Cerebellum (tissue), 5 donors: ENCODE data around the genes EFCAB7 and ROR1.

DNA sequence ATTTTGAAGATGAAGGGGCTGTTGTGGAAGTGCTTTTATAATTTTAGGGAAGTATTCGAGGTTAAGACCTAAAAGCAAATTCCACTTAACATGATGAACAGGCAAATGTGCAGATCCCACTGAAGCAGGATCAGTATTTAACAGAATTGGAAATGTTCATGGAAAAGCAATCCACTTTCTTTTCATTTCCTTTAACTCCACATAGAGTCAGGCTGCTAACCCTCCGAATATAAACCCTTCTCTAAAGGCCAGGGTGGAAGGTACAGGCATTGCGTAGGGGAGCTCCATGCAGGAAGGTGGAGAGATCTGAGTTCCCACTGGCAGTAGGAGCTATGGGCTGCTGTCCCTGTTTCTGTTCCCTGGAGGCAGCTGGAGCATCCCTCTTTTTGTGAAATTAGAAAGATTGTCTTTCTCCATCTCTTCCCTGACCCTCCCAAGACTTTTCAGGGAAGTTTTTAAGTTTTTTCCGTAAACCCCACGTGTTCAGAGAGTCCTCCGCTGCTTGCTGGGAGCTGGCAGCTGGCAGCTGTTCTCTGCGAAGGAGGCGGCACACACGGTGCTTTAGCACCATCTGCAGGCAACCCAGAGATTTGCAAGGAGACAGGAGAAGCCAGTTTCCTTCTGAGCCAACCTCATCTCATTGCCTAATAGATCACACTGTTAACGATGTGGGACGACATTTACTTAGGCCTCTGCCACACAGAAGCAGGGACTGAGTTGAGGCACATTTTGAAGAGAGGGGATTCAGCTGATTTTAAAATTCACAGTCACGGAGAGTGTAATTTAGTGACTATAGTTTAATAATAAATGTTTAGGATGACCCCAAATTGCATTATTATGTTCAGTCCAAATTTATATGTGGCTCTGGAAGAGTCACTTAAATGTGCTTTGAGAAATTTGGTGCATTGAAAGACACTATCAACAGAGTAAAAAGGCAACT, 55.4 kb upstream of the HOOK1 start:
- PRO-cap, 3 experiments, result no peak in any of the 3 experiments
- RAMPAGE, long total RNA, result no peak

GRCh38 chr1:59816404-59816890, 1.7 kb downstream of the HOOK1 start:
- PRO-cap, 3 experiments, result no peak in any of the 3 experiments
- RAMPAGE, long total RNA, result no peak

DNA sequence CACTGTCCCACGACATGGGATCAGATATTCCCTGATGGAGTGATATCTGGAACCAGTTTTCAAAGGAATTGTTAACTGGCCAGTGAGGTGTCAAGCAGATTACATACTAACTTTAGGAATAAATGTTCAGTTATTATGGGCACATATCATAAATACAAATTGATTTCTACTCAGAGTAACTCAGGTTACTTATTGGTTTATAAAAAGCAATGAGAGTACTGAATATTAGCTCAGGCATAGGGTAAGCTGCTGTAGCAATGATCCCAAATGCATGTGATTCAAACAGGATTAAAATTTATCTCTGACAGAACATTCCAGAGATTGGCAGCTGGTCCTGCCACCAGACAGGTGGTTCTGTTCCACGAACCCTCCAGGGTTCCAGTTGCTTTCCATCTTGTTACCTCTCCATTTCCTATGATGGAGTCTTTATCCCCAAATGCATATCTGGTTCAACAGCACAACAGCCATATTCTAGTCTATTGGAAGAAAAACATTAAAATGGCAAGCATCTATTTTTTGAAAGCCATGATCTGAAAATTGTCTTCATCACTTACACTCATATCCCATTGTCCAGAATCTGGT, 10.3 kb upstream of the CYP2J2 start:
- PRO-cap, 3 experiments, result no peak in any of the 3 experiments
- RAMPAGE, long total RNA, result no peak

DNA sequence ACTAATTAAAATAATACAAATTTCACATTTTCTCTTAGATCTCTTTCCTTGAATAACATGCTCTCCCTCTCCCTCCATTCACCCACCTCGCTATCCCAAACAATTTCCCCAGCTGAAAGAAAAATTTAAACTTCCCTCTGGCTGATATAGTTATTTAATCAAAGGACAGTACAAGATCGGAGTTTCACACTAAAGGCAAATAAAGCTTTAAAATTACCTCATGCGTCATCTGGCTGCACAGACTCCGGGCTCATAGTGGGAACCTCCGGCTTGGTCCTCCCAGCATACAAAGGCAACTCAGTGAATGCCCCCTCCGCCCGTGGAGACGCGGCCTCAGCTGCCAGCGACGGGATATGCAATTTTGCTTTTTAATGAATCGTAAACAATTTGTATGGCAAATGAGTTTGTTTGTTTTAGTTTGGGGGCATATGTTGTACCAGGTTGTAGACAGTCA, 214.6 kb upstream of the NFIA start:
- PRO-cap, 3 experiments, result peak in 1 of 3 experiments; most common plus-strand start position 238 of the sequence (in 1); most common minus-strand start position 257 of the sequence (in 1)
- RAMPAGE, long total RNA, result no peak

GRCh38 chr1:61055397-61055773, 27.0 kb upstream of the NFIA start:
- PRO-cap, 3 experiments, result no peak in any of the 3 experiments
- RAMPAGE, long total RNA, result no peak

GRCh38 chr1:61079685-61080524, 2.5 kb upstream of the NFIA start:
- PRO-cap, 3 experiments, result no peak in any of the 3 experiments
- RAMPAGE, long total RNA, result no peak

DNA sequence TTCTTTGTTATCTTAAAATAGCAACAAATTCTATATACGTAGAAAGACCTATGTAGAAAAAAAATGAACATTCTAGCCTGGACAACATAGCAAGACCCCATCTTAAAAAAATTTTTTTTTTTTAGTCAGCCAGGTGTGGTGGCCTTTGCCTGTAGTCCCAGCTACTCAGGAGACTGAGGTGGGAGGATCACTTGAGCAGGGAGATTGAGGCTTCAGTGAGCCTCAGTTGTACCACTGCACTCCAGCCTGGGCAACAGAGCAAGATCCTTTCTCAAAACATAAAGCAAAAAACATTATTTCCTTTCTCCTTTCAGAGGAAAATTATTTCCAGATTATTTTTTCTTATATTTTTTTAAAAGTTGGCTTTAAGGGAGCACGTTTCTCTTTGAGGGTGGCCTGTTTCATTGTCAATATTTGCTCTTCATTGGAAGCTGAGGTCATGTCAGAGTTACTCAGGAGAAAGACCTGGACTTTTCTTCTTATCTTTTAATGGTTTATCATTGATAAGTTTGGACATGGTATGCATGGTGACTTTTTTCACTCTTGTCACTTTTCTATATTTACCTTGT, 31.9 kb downstream of the NFIA start:
- PRO-cap, 3 experiments, result no peak in any of the 3 experiments
- RAMPAGE, long total RNA, result no peak

DNA sequence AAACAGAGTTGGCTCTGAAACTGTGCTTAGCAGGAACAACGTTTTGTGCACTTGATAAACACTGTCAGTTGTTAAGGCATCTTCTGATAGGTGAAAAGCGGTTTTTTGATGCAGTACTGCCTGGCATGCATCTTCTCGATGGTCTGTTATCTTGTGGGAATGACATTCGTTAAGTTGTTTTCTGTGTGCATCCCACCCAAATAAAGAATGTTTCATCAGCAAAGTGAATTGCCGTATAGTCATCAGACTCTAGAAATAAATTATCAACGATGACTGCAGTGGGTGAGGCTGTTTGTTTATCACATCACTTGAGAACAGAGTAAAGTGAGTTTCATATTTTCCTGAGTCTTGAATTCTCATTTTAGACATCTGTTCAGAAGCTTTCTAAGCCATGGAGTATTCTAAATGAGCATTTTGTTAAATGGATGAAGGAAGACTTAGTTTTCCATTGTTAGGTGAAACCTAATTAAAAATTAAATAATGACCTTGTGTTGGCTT, 34.1 kb downstream of the NFIA start:
- PRO-cap, 3 experiments, result no peak in any of the 3 experiments
- RAMPAGE, long total RNA, result no peak

GRCh38 chr1:61230521-61231027, 148.2 kb downstream of the NFIA start:
- PRO-cap, 3 experiments, result no peak in any of the 3 experiments
- RAMPAGE, long total RNA, result no peak

DNA sequence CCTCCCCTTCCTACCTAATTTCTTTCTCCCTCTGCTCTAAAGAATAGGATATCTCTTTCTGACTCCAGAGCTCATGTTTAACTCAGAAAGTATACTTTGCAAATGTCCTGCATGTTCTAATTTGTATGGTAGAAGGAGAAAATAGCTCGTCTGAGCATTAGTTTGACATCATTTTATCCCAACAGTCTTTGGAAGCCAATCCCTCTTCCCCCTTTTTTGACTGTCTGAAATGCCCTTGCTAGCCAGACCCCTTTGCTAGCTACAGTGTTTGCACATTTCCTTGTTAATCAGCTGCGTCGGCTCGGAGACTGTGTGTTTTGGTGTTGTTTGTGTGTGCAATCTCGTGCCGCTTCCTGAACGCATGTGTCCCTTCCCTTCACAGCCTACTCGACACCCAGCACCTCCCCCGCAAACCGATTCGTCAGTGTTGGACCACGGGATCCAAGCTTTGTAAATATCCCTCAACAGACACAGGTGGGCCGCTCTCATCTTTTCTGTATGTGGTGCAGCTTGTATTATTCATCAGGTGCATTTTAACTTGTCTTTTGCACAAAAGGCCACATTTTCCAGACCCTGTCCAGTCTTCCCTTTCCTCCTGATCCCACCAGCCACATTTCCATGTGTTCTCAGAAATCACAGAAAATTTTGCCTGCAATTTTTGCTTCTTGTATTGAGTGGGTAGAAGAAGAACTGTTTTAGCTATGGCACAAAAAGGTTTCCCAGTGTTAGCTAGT, 298.7 kb downstream of the TM2D1 start:
- PRO-cap, 3 experiments, result no peak in any of the 3 experiments
- RAMPAGE, long total RNA, result no peak

GRCh38 chr1:62271927-62272455, 47.2 kb downstream of the KANK4 start:
- PRO-cap, 3 experiments, result no peak in any of the 3 experiments
- RAMPAGE, long total RNA, result no peak

- PRO-cap, 3 experiments, result no peak in any of the 3 experiments
- RAMPAGE, long total RNA, result no peak
Measured at GRCh38 chr1:62435661-62436180, 1.1 kb upstream of the USP1 start.

GRCh38 chr1:62608911-62609358, 11.6 kb downstream of the ANGPTL3 start:
- PRO-cap, 3 experiments, result no peak in any of the 3 experiments
- RAMPAGE, long total RNA, result no peak

DNA sequence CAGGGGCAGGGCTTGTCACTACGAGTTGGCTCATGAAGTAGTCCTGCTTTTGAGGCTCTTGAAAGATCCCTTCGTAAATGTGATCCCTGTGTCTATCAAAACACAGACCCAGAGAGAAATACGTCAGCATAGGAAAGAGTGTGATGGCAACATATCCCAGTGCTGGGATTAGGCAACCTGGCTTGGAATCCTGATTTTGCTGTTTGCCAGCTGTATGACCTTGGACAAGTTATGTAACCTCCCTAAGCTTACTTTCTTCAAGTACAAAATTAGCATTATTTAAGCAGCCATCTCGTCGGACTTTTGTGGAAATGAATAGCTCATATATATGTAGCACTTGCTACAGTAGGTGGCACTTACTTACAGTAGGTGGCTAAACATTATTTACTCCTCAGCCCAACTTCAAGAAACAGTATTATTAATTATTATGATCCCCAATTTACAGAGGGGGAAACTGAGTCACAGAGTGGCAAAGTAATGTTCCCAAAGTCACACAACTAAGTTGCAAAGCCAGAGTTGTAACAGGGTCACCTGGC, 228.5 kb downstream of the ATG4C start:
- PRO-cap, 3 experiments, result no peak in any of the 3 experiments
- RAMPAGE, long total RNA, result no peak

- PRO-cap, 3 experiments, result no peak in any of the 3 experiments
- RAMPAGE, long total RNA, result no peak
Measured at GRCh38 chr1:63329380-63329994, 7.1 kb downstream of the FOXD3 start.

- PRO-cap, 3 experiments, result peak in 3 of 3 experiments; most common plus-strand start chr1:63523399 (in 2); most common minus-strand start chr1:63523469 (in 2)
- RAMPAGE, long total RNA, result start-site peak on the minus strand at chr1:63523184-63523226, 257 and 110 reads in 2 replicates
Measured at GRCh38 chr1:63523028-63524298, at the start of gene EFCAB7. Gene EFCAB7, plus strand, starts transcription at chr1:63523525.

DNA sequence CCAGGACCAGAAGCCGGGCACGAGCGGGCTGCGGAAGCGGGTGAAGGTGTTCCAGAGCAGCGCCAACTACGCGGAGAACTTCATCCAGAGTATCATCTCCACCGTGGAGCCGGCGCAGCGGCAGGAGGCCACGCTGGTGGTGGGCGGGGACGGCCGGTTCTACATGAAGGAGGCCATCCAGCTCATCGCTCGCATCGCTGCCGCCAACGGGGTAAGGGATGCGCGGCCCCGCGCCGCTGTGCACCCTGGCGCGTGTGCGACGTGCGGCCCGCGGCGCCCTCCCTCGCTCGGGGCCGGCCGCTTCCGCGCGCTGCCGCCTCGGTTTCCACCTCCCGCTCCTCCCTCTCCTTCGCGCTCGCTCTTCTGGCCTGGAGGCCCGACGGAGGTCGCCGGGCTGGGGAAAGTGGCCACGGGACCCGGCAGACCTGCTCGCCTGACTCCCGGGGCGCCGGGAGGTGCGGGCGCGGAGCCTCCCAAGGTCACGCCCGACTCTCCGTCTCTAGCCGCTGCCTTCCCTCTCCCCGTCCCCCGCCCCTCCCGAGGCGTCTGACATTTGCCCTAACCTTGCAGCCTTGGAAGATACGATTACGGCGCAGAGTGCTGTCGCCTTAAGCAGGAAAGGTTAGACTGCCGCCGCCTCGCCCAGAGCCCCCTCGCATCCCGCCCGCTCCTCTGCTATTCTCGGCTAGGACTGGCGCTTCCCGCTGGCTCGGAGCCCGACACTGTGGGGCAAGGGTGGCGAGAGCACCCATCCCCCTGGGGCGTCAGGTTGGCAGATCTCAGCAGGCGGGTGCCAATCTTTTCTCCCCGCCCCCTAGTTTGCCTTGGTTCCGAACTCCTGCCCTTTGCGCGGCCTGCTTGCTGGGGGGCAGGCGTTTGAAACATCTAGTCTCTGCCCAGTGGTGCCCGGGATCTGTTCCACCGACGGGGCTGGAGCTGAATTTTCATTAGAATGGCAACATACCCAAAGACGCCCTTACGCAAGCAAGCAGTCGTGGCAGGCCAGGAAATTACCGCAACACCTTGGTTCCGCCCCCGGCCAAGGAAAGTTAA, 639 bp downstream of the PGM1 start:
- PRO-cap, 3 experiments, result peak in 3 of 3 experiments; most common plus-strand start position 345 of the sequence (in 2); most common minus-strand start position 208 of the sequence (in 2)
- RAMPAGE, long total RNA, result no peak

- PRO-cap, 3 experiments, result peak in 3 of 3 experiments; most common plus-strand start chr1:63774017 (in 3)
- RAMPAGE, long total RNA, result no peak
Measured at GRCh38 chr1:63773590-63774699, at the start of gene ROR1. Gene ROR1, plus strand, starts transcription at chr1:63774017.

- PRO-cap, 3 experiments, result no peak in any of the 3 experiments
- RAMPAGE, long total RNA, result no peak
Measured at GRCh38 chr1:63820098-63820867, 46.5 kb downstream of the ROR1 start.

DNA sequence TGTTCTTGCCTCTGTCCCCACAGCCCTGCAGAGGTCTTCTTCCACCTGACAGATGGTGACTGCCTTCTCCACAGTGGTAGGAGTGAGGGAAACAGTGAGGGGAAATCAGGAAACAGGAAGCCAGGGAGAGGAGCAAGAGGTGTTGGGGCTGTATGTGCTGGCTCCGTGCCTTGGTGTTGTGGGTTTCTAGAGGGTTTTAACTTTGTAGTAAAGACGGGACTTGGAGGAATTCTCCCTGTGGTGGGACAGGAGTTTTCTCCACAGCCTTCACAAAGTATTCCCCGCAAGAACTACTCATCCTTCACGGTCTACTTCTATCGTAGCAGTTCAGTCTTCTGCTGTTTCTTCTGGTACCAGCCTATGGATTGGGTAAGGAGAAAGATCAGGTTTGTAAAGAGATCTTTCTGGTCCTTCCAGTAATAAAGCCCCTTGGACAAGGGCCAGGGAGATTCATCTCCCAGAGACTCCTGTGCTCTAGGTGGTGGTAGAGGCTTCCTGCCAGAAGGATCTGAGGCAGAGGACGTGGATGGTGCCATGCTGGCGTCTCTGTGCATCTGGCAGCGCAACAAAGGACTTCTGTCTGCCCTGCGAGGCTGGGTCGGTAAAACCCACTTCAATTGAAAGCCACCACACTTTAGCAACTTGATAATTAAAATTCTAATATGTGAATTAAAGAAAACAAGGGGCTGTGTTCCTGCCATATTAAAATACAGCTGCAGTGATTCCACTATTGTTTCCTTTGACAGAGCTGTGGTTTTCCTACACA, 73.4 kb downstream of the ROR1 start:
- PRO-cap, 3 experiments, result no peak in any of the 3 experiments
- RAMPAGE, long total RNA, result no peak